Hair follicle dermal papilla cell (primary cell): Measurements from ENCODE around the genes REV3L and CCN6.

DNA sequence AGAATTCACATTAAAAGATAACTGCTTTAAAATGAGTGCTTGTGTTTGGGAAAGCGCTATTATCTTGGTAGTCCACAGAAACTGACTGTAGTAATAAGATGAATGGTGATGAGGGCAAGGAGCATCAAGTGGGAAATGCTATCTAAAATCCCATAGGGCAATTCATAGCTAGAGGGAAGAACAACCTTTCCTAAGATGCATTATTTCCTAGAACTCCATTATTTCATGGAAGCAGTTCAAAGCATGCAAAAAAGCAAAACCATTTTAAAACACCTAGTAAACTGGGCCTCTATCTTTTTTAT lies 1.6 kb downstream of the REV3L start:
- CAGE, long polyA plus RNA = no peak

DNA sequence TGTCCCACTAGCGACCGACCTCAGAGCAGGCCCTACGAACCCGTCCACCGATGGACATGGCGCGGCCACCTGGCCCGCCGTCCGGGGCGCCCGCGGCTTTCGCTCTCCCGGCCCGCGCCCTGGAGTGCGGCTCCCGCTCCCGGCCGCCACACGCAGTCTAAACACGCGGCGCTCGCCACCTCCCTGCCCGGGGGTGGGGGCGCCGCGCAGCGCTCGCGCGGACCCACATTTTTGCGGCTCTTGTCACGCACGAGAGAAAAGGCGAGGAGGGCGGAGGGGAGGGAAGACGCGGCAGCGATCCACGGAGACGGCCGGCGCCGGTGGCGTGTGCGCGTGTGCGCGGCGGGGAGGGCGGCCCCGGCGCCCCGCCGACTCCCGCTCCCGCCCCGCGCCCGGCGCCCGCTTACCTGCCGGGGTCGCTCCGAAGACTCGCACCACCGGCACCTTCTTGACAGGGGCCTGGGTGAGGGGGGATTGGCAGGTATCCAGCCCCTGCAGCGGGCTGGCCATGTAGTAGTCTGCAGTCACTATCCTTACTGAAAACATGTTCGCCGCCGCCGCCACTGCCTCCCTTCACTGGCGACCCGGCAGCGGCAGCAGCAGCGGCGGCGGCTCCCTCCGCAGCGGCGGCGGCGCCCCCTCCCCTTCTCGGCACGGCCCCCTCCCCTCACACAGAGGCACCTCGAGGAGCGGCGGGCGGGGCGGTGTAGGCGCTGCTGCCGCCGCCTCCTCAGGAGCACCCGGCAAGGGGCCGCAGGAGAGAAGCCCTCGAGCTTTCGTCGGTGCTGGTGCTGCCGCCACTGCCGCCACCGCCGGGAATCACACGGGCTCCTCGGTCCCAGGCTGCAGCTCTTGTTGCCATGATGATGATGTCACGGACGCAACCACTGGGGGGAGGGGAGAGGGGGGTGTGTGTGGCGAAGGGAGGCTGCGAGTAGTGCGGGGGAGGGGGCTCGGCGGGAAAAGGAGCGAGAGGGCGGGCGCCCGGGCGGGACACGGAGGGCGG lies at the start of gene REV3L:
TSS of gene REV3L (minus strand) at position 876 of the 1,006 bp plus-strand sequence.
- CAGE, long polyA plus RNA = no peak

GRCh38 chr6:111698174-111698387 lies 92.4 kb upstream of the TRAF3IP2 start:
- CAGE, long polyA plus RNA = no peak

DNA sequence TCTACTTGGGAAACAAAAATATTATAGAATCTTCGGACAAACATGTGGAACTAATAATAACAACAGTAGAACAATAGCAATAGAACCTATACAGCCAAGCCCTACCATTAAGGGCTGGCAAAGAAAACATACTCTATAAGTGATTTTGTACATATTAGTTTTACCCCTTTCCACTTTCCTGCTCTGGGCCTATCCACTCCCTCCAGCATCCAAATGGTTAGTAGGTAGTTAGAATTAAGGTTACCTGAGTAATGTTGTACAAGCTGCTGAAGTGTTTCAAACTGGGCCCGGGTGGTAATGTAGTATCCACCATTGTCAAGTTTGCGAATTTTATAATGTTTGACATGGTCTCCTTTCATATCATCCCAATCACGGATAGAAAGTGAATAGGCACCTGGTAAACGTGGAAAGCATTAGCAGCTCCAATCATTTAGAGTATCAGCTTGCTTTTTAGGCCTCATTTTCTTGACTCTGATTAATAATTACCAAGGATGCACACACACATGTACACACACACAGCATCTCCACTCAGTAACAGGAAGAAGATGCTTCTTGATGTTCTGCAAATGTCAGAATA lies 97.1 kb upstream of the TRAF3IP2 start:
- CAGE, long polyA plus RNA = no peak

DNA sequence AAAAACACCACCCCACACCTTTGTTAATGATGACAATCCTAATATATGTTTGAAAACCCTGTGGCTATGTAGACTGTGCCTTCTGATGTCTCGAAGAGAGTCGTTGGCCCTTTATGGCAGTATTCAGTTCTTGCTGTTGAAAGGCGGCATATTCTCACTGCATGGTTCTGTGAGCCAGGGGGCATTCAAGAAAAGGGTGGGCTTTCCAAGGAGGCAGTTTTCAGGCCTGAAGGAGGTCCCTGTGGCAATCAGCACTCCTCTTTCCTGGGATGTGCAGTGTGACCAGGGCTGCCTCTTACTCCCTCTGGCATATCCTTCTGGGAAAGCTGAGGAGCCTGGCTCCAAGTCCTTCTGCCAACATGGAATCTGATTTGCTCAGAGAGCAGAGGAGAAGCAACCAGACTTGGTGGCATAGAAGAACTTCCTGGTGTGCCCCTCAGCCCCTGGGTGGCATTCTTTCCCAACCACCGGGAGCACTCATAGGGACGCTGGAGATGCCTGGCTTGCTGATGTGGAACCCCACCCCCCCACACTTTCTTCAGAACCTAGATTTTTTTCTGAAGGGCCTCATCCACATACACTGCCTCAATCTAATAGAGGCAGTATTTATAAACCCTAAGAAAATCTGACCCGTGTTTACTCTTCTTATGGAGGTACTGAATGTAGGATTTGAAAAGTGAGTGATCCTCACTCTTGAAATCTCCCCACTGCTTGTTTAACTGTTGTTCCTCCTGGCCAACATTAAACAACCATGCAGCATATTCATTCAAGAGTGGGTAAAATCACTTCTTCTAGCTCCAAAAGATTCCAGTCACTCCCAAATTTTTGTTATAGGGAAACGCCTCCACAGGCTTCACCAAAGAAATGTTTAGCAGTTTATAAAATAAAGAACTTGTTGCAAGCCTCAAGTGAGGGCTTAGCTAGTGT lies 107.6 kb upstream of the TRAF3IP2 start:
- CAGE, long polyA plus RNA = no peak

- CAGE, long polyA plus RNA = no peak
Observed at GRCh38 chr6:111720837-111721565, 115.3 kb upstream of the TRAF3IP2 start.

- CAGE, long polyA plus RNA = no peak
Observed at GRCh38 chr6:111747312-111747879, 125.9 kb downstream of the FYN start.

DNA sequence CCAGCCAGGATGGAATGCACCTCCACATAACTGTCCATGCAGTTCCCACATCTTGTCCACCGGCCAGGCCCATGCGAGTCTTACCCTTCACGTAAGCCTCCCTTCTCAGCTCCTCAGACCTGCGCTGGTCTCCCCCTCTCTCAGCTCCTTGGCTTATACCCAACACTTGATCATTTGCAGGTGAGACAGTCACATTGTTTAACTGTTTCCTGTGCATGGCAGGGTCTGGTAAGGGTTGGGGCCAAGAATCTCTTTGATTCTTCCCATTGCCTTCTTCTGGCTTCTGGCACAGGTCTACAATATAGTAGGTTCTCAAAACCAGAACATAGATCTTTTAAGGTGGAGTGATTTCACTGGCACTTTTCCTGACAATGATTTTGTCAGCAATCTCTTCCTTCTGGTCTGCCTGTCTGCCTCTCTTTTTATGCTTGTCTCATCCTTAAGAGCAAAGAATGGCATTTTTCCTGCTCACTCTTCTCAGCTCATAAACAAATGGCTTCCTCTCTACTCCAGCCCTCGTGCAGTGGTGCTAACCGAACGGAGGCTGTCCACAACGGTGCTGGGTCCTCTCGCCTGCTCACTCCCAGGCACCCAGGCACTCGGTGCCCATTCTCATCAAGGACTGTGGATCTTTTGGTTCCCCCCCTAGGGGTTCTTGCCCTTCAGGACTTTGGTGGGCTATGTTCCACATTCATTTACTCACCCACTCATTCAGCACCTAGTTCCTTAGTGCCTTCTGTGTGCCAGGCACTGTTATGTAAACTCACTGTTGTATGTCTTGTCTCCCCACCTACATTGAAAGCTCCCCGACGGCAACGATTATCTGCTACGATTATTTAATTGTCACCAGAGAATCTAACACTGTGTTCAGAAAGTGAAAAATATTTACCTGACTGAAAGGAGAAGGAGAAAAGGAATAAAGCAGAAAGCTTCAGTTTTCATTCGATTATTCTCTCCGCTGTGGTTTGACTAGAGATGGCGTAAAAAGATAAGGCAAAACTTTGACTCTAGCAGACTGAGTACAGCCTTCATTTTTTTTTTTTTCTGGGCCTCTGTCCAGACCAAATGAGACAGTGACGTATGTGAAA lies 114.0 kb downstream of the FYN start:
- CAGE, long polyA plus RNA = no peak

GRCh38 chr6:111761665-111762297 lies 111.5 kb downstream of the FYN start:
- CAGE, long polyA plus RNA = no peak

DNA sequence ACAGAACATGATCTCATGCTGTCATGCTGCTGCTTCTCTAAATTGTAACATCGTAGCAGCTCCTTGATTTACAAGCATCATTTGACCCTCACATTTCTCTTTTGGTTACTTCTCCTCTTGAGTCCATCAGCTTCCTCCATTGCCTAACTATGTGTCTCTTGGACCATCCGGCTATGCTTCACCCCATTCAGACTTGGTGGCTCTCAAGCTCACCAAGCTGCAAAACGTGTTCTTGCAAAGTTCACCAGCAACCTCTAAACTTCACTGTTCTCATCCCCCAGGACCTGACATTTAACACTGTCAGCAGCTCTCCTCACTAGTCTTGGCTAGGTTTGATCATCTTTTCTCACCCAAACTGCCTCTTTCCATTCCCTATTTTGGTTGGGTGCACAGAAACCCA lies 54.5 kb downstream of the FYN start:
- CAGE, long polyA plus RNA = no peak

GRCh38 chr6:111855540-111856261 lies 17.6 kb downstream of the FYN start:
- CAGE, long polyA plus RNA = no peak

DNA sequence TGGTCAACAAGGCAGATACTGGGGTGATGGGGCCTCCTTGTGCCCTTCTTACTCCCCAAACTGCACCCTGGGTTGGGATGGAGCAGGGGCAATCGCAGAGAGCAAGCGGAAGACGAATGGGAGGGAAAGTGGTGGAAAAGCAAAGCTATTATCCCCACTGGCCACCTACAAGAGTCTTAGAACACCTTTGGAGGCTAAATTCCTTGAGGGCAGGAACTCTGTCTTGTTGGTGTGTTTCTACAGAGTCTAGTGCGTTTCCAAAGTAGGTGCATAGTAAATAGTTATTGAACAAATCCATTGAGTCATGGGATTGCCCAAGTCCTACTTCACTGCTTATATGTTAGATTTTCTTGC lies 86.8 kb upstream of the FYN start:
- CAGE, long polyA plus RNA = no peak

DNA sequence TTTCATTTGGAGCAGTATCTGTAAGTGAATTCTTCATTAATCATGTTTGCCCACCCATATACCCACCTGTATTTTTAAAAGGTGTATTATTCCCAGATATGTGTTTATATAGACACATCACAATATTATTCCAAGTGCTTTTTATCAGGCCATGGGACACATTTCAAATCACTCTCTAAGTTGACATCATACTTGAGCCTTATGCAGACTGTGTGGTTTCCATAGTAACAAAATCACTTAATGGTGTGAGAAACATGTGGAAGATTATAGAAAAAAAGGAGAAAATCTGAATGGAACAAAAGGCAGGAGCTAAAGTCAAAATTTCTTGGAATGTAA lies 80.0 kb upstream of the CCN6 start:
- CAGE, long polyA plus RNA = no peak

DNA sequence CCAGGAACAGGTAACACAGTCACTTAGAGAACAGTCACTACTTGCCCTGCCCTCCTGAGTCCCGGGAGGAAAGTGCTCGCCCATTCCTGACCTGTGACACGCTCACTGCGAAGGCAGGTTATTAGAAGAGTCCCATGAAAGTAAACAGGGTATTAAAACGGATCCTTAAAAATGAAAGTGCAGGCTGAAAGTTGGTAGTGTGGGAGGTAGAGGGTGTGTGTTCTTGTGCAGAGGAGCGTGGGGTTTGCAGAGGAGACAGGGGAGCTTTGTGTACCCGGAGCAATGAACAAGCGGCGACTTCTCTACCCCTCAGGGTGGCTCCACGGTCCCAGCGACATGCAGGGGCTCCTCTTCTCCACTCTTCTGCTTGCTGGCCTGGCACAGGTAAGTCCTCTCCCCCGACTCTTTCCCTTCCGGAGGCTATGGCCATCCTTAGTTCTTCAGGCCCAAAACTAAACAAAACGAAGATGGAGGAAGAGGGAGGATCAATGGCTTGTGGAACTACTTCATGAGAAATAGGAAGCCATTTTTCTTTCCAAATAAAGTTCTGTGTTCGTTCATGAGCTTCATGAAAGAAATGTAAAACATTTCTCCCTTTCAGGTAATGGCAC lies at the start of gene CCN6:
TSS of gene CCN6 (plus strand) at position 83 of the 611 bp plus-strand sequence.
- CAGE, long polyA plus RNA = no peak

- CAGE, long polyA plus RNA = no peak
Observed at GRCh38 chr6:112131414-112131988, 44.1 kb downstream of the FAM229B start.

GRCh38 chr6:112149712-112150355 lies 62.4 kb downstream of the FAM229B start:
- CAGE, long polyA plus RNA = no peak

DNA sequence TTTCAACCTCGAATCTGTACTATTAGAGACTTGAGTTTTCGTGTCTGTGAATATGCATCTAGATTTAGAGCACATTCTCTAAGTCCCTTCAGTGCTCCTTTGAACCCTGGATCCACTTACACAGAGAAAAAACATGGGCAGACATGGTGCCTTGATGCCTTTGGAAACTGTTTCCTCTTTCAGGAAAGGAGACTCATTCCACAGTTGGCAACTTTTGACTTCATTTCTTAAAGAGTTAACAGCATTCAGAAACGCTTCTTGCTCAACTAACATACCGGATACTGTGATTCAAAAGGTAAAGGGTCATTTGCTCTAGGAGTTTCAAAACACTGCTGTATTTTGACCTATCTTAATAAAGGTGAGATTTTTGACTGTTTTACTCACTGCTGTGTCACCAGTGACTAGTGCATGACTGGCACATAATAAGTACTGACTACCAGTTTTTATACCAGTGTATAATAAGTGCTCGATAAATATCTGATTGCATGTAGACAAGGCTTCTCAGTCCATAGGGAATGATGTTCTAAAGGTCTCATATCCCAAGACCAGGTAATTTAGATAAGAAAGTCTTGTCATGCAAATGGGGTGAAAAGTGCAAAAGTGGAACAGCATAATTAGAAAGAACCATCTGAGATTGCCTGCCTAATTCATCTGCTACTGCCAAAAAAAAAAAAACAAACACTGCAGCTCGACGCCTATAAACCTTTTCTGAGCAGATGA lies 50.4 kb downstream of the LAMA4 start:
- CAGE, long polyA plus RNA = no peak

DNA sequence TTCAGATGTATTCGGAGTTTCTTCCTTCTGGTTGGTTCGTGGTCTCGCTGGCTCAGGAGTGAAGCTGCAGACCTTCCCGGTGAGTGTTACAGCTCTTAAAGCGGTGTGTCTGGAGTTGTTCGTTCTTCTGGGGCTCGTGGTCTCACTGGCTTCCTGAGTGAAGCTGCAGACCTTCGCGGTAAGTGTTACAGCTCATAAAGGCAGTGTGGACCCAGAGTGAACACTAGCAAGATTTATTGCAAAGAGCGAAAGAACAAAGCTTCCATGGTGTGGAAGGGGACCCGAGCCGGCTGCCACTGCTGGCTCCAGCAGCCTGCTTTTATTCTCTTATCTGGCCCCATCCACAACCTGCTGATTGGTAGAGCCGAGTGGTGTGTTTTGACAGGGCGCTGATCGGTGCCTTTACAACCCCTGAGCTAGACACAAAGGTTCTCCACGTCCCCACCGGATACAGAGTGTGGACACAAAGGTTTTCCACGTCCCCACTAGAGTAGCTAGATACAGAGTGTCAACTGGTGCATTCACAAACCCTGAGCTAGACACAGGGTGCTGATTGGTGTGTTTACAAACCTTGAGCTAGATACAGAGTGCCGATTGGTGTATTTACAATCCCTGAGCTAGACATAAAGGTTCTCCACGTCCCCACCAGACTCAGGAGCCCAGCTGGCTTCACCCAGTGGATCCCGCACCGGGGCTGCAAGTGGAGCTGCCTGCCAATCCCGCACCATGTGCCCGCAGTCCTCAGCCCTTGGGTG lies 341.7 kb downstream of the RFPL4B start:
- CAGE, long polyA plus RNA = no peak

DNA sequence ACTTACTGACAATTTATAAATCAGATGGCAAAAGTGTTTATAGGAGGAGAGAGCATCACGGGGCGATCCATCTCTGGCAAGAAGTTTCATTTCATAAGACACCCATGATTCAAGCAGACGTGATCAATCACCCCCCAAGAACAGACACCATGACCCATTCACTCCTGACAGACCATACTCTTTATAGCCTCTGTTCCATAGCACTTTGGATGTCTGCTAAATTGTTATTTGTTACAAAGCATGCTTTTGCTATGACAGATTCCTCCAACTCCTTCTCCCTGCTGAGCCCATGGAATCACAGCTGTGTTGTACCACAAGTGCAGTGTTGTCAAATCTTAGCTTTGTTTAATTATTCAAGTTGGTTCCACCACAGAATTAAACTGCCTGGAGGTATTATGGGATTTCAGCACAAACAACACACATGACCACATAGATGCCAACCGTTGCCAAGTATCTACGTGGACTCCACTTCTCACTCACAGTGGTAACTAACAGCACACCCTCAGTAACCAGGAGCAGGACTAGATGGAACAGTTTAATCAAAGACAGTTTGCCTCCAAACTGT lies 32.8 kb upstream of the MARCKS start:
- CAGE, long polyA plus RNA = no peak

- CAGE, long polyA plus RNA = no peak
Observed at GRCh38 chr6:113859307-113859450, 2.0 kb downstream of the MARCKS start.